ENCODE measurements around a stretch of chr3.

- PRO-cap, result no peak
- RAMPAGE, long total RNA, result no peak
Measured at GRCh38 chr3:69370106-69370596, 15.7 kb downstream of the FRMD4B start.

GRCh38 chr3:69385102-69385435, 819 bp downstream of the FRMD4B start:
- PRO-cap, result no peak
- RAMPAGE, long total RNA, result no peak

GRCh38 chr3:69762439-69762969, 23.2 kb downstream of the MITF start:
- PRO-cap, result no peak
- RAMPAGE, long total RNA, result no peak

DNA sequence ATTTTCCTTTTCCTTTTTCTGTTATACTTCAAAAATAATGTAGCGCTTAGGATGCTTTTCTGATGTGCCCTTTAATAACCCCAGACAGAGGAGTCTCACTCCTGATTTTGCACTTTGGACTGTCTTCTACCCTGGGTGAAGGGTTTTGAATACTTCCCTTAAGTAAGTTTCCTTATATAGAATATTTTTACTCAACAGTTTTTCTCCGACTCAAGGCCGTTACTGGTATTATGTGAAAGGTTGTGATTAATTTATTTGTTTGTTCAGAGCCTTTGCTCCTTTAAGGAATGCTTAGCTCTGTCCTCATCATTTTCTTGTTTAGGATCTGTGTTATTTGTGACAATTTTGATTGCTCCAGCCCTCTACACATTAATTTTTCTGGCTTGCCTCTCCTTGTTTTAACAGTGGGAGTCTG, 25.3 kb downstream of the MITF start:
- PRO-cap, result no peak
- RAMPAGE, long total RNA, result no peak

- PRO-cap, result no peak
- RAMPAGE, long total RNA, result no peak
Measured at GRCh38 chr3:69791002-69791460, 51.8 kb downstream of the MITF start.

DNA sequence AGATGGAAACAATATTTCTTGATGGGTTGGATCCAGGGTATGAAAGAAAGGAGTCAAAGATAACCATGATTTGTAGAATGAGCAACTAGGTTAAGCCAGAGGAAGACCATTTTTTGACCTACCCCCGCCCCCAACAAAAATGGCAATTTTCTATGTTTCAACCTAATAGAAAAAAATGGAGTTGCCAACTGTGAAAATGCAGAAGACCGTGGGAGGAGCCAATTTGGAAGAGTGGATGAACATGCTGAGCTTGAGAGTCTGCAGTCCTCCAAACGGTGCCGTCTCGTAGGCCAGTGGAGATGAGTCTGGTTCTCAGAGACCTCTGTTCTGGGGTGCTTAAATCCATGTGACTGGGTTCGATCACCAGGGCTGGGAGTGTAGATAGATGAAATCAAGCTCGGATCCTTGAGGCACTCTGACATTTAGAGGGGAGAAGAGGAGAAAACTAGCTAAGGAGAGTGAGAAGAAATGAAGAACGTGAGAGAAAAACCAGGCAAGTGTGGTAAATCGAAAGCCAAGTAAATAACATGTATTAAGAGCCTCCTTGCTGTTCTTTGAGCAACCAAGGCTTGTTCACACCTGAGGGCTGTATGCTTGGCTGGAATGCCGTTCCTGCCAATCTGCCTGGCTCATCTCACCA, 190.7 kb downstream of the MITF start:
- PRO-cap, result no peak
- RAMPAGE, long total RNA, result no peak

- PRO-cap, result no peak
- RAMPAGE, long total RNA, result no peak
Measured at GRCh38 chr3:71031181-71031711, 552.3 kb downstream of the FOXP1 start.

DNA sequence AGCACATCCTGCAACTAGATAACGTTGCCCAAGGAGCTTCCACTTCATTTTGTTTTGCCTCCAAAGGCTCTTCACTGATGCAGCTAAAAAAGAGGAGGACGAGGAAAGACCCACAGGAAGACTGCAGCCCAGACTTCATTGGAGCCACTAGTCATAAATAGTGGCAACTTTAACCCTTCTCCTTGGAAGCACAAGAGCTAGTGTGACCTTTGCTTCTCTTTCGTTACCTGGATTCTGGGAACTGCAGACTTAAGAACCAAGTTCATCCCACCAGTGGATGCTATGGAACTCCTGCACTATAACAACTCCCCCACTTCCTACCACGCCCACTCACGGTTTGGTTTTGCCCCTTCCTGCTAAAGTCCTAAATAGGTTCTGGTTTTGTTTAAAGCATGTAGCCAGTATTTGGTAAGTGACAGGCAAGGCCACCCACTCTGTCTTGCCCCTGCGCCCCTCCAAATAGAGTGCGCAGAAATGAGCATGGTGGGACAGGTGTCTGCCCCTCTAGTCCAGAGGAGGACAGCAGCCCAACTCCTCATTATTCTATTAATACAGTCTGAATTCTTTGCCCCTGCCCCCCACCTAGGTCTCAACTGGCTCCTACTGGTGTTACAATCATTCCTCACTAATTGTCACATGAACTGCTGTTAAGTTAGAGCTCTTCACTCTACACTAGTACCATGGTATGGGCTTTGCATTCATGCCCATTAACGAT, 504.7 kb downstream of the FOXP1 start:
- PRO-cap, result no peak
- RAMPAGE, long total RNA, result no peak

- PRO-cap, result no peak
- RAMPAGE, long total RNA, result no peak
Measured at GRCh38 chr3:71088153-71088694, 495.3 kb downstream of the FOXP1 start.

GRCh38 chr3:71089246-71089762, 494.2 kb downstream of the FOXP1 start:
- PRO-cap, result no peak
- RAMPAGE, long total RNA, result no peak

DNA sequence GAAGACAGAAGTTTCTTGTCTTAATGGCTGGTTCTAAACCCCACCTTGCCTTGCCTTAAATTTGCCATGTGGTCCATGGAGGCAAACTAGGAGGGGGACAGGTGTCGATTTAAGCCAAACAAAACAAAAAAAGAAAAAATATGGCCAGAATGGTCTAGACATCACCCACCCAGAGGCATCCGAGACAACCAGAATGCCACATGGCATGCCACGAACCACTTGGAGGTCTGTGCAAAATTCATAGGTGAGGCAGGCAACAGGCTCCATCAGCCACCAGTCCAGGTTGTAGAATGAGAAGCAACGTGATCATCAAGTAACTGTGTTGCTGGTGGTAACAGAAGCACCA, 418.0 kb downstream of the FOXP1 start:
- PRO-cap, result no peak
- RAMPAGE, long total RNA, result no peak

GRCh38 chr3:71219012-71219814, 364.3 kb downstream of the FOXP1 start:
- PRO-cap, result no peak
- RAMPAGE, long total RNA, result no peak

GRCh38 chr3:71226480-71227311, 356.8 kb downstream of the FOXP1 start:
- PRO-cap, result no peak
- RAMPAGE, long total RNA, result no peak

GRCh38 chr3:71372877-71373589, 210.5 kb downstream of the FOXP1 start:
- PRO-cap, result no peak
- RAMPAGE, long total RNA, result no peak

DNA sequence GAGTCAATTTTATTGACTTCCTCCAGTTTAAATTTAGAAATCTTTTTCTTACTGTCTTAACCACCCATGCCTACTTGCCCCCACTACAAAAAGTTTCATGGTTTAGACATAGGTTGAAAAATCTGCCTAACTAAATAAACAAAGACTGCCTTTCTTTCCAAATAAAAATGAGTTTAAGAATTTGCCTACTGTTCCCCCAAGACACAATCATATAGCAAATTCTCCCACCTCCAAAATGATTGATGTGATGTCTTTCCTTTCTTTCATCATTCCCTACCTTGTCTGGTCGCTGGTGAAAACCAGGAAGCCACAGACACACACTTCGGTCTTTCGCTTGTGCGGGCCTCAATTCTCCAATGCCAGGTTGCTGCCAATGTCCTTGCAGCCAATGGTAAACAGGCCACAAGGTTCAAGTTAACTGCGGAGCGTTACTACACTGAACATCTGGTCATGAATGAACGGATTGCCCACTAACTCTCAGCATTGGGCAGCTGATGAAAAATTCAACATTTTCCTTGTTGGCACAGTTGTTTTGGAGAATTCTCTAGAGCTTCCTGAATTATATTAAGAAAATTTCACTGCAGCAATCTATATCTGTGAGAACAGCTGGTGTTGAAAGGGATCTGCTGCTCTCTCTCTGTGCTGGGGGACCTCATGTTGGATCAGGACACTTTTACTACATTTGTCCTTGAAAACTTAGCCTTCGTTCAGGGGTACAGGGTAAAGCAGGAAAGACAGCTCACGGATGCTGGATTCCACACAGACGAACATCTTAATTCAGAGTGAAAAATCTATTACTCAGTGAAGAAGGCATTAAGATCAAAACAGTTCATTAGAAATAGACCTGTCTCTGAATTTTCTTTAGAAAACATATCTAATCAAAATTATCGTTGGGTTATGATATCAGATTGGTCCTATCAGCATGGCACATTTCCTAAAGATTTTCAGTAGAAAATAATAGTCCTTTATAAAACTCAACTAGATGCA, 192.0 kb downstream of the FOXP1 start:
- PRO-cap, result no peak
- RAMPAGE, long total RNA, result no peak

GRCh38 chr3:71420505-71421146, 162.9 kb downstream of the FOXP1 start:
- PRO-cap, result no peak
- RAMPAGE, long total RNA, result no peak

- PRO-cap, result no peak
- RAMPAGE, long total RNA, result no peak
Measured at GRCh38 chr3:71423097-71424031, 160.2 kb downstream of the FOXP1 start.

GRCh38 chr3:71451743-71452319, 131.7 kb downstream of the FOXP1 start:
- PRO-cap, result no peak
- RAMPAGE, long total RNA, result no peak

- PRO-cap, result no peak
- RAMPAGE, long total RNA, result no peak
Measured at GRCh38 chr3:71478545-71479218, 104.8 kb downstream of the FOXP1 start.

- PRO-cap, result no peak
- RAMPAGE, long total RNA, result no peak
Measured at GRCh38 chr3:71490456-71491241, 92.9 kb downstream of the FOXP1 start.

Data from spinal cord (tissue), 3 donors.